GM06990 (cell line): ENCODE results near the genes RABAC1 and TMEM145.

GRCh38 chr19:41959002-41959938, at the start of gene RABAC1:
TSS of gene RABAC1 (minus strand) at chr19:41959321.
- RRBS, result 6% methylated on average over 12 of the region's 46 CpGs

GRCh38 chr19:41997251-41998225, 3.5 kb upstream of the ATP1A3 start:
- RRBS, result 24% methylated on average over 10 of the region's 38 CpGs

DNA sequence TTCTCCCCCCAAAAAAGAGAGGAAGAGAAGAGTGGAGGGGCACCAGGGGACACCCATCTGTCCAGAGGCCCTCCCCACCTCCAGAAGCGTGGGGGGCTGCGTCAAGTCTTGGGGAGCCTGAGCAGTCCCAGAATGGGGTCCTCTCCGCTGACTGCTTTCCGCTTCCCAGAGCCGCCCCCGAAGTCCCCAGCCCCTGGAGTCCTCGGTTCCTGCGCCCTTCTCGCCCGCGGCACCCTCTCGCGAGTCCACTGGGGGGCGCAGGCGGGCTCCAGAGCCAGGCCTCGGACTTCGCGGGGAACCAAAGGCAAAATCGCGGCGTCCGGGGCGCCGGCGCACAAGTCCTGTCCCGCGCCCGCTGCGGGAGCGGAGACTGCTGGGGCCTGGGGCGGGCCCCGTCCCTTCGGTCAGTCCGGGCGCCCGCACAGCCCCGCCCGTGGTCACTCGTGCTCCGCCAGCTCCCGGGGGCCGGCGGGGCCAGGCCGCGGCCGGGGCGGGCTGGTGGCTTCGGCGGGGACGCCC, 4.5 kb upstream of the ATP1A3 start:
- RRBS, result 10% methylated on average over 22 of the region's 50 CpGs

- RRBS, result no CpG with 5 or more reads among the region's 4 CpGs
Observed at GRCh38 chr19:42206280-42206493, 11.3 kb downstream of the DEDD2 start.

DNA sequence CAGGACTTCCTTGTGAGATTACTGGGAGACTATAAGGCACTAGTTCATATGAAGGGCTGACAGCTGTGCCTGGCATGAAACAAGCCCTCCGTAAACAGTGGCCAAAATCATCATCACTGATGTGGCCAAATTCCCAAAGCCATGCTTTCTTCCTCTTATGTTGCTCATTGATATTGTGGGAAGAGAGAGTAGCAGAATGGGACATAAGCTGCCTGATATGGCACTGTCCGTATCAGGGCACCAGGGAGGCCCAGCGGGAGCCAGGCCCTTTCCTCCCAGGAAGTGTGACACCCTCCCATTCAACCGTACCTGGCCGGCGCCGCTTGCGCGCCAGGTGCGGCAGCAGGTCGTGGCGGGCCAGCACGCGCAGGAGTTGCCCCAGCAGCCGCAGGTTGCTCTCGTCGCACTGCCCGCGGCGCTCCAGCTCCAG, 1.1 kb downstream of the DEDD2 start:
- RRBS, result no CpG with 5 or more reads among the region's 20 CpGs

GRCh38 chr19:42216801-42217624, 464 bp downstream of the DEDD2 start:
- RRBS, result 4% methylated on average over 34 of the region's 70 CpGs

DNA sequence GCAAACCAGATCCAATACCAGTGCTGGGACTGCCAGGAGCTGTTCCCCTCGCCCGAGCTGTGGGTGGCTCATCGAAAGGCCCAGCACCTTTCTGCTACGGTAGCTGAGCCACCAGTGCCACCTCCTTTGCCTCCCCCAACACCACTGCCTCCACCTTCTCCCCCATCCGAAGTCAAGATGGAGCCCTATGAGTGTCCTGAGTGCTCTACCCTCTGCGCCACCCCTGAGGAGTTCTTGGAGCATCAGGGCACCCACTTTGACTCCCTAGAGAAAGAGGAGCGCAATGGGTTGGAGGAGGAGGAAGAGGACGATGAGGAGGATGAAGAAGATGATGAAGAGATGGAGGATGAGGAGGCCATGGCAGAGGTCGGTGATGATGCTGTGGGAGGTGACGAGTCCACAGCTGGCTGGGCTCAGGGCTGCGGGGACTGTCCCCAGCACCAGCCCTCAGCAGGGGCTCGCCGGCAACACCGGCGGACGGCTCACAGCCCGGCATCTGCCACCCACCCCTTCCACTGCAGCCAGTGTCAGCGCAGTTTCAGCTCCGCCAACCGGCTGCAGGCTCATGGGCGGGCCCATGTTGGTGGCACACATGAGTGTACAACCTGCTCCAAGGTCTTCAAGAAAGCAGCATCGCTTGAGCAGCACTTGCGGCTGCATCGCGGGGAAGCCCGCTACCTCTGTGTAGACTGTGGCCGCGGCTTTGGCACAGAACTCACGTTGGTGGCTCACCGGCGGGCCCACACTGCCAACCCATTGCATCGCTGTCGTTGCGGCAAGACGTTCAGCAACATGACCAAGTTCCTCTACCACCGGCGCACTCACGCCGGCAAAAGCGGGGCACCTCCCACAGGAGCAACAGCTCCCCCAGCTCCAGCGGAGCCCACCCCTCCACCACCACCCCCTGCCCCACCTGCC, 5.0 kb downstream of the ZNF526 start:
- RRBS, result 98% methylated on average over 9 of the region's 41 CpGs

DNA sequence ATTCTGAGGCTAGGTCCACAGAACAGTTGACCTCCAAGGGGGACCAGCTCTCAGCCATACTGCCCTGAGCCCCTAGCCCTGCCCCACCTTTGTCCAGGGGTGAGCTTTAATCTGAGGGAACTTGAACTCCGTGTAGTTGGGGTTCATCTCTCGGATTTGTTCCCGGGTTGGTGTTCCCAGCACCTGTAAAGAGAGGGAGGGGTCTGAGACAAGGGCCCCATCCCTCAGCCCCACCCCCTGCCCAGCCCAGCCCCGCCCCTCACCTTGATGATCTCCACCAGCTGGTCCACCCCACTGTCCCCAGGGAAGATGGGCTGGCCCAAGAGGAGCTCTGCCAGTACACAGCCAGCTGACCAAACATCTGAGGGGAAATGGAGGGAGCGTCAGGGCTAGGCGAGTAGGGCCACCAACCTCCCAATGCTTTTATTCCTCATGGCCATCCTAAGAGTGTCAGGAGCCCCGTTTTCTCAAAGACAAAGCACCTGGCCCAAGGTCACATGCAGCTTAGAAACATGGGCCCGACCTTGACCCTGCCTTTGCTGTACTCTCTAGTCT, 9.3 kb downstream of the GSK3A start:
- RRBS, result no CpG with 5 or more reads among the region's 8 CpGs

- RRBS, result no CpG with 5 or more reads among the region's 12 CpGs
Observed at GRCh38 chr19:42245738-42246719, 3.6 kb upstream of the GSK3A start.

- RRBS, result no CpG with 5 or more reads among the region's 6 CpGs
Observed at GRCh38 chr19:42246720-42247431, 4.5 kb upstream of the GSK3A start.

GRCh38 chr19:42250753-42251428, 4.0 kb downstream of the ERF start:
- RRBS, result 40% methylated on average over 3 of the region's 16 CpGs

DNA sequence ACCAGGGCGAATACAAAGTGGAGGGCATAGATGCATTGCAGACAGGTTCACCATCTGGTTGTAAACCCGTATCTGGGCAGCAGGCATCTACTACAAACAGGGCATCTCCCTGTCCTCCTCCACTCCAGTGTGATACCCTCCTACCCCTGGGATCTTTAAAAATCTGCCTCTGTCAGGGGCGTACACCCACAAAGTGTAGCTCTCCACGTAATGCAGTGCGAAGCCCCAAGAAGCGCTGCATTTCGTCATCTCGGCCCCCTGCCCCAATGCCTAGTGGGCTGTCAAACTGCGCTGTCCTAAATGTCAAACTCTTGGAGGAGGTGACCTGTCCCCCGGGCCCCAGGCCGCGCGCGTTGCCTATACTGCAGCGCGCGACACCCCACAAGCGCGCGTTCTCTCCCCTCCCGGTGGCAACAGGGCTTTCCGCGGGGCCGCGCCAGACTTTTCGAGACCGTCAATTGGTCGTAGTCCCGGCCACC, 1.2 kb upstream of the CIC start:
- RRBS, result 3% methylated on average over 18 of the region's 29 CpGs

DNA sequence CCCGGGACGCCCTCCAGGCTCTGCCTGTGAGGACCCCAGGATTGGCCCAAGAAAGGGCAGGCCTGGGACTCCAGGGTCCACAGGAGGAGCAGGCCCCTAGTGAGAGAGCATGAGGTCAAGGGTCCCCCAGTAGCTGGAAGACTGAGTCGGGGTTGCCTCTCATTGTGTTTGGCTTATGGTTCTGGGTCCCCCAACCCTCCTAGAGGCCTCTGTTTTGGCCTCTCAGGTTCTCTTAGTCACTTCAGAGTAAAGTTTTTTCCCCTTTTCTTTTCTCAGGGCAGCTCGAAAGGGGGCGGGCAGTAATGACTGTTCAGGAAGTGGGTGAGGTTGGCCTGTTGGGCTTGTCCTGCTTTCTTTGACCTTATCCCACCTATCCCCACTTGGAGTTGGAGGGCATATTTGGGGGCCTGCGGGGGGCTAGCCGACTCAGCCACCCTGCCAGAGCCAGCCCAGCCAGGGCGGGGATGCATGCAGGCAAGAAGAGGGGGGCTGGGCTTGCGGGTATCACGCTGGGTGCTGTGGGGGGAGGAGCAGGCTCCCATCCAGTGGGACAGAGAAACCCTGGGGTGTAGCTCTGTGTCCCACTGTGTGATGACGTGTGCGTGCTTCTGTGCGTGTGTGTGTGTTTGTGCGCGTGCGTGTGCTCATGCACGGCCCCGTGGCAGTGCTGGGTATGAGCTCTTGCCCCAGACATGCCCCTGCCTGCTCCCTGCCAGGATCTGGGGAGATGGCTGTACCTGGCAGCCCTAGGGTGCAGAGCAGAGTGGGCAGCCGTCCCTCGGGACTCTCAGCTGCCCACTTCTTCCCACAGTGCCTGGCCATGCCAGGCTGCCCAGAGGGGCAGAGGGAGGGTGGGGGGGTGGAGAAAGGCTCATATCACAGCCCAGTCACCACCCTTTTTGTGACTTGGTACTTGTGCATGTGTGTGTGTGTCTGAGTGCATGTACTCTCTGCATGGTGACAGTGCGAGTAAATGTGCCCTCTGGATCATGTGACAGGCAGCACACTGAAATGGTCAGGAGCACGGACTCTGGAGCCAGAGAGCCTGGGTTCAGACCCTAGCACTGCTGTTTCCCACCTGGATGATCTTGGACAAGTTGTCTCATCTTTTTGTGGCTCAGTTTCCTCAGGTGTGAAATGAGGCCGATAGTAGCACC, 1.6 kb downstream of the CIC start:
- RRBS, result no CpG with 5 or more reads among the region's 23 CpGs

DNA sequence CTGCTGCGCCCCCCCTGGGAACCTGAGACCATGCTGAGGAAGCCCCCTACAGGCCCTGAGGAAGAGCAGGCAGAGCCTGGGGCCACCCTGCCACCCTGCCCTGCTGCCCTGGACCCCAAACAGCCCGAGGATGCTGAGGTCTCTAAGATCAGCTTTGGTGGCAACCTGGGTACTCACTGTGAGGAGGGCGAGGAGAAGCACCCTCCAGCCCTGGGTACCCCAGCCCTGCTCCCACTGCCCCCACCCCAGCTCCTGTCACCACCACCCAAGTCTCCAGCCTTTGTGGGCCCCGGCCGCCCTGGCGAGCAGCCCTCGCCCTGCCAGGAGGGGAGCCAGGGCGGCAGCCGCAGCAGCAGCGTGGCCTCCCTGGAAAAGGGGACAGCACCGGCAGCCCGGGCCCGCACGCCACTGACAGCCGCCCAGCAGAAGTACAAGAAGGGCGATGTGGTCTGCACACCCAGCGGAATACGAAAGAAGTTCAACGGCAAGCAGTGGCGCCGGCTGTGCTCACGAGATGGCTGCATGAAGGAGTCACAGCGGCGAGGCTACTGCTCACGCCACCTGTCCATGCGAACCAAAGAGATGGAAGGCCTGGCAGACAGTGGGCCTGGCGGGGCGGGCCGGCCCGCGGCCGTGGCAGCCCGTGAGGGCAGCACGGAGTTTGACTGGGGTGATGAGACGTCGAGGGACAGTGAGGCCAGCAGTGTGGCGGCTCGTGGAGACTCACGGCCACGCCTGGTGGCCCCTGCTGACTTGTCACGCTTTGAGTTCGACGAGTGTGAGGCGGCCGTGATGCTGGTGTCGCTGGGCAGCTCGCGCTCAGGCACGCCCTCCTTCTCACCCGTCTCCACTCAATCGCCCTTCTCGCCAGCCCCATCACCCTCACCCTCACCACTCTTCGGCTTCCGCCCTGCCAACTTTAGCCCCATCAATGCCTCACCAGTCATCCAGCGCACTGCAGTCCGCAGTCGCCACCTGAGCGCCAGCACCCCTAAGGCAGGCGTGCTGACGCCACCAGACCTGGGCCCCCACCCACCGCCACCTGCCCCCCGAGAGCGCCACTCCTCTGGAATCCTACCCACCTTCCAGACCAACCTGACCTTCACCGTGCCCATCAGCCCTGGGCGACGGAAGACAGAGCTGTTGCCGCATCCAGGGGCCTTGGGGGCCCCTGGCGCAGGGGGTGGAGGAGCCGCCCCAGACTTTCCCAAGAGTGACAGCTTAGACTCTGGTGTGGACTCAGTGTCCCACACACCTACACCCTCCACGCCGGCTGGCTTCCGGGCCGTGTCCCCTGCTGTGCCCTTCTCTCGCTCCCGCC, 4.2 kb downstream of the CIC start:
- RRBS, result 97% methylated on average over 3 of the region's 75 CpGs

GRCh38 chr19:42277717-42278422, 8.8 kb downstream of the CIC start:
- RRBS, result no CpG with 5 or more reads among the region's 10 CpGs

DNA sequence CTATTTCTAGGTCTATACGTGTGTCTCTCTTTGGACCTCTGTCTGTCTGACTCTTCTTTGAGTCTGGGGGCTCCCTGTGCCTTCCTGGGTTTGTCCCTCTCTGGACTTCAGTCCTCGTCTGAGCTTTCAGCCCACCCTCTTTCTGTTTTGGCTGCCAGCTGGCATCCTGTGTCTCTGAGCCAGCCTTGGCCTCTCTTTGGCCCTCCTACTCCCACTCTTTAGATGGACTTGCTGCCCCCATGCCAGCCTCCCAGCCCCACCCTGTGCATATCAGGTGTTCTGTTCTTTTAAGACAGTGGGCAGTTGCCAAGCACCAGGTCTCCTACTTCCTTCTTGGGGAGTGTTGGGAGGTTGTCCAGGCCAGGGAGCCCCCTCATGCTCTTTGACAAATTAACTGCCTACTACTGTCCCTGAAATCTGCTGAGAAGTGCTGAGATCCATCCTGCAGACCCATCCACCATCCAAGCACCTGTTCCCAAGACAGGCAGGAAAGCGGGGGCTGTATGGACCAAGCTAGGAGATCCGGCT, 9.4 kb downstream of the CIC start:
- RRBS, result no CpG with 5 or more reads among the region's 4 CpGs

DNA sequence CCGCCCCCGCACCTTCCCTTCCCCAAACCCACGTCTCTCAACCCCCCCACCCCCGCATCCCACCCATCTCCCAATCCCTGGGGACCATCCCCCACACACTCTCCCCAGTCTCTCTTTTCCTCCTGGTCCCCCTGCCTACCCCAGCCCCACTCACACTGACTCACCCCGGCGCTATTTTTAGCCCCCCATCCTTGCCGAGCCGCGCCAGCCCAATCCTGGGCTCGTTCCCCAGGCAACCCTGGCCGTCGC, 11.7 kb downstream of the CIC start:
- RRBS, result under 1% methylated on average over 6 of the region's 12 CpGs

GRCh38 chr19:42281704-42282395, 12.8 kb downstream of the CIC start:
- RRBS, result 31% methylated on average over 3 of the region's 10 CpGs

DNA sequence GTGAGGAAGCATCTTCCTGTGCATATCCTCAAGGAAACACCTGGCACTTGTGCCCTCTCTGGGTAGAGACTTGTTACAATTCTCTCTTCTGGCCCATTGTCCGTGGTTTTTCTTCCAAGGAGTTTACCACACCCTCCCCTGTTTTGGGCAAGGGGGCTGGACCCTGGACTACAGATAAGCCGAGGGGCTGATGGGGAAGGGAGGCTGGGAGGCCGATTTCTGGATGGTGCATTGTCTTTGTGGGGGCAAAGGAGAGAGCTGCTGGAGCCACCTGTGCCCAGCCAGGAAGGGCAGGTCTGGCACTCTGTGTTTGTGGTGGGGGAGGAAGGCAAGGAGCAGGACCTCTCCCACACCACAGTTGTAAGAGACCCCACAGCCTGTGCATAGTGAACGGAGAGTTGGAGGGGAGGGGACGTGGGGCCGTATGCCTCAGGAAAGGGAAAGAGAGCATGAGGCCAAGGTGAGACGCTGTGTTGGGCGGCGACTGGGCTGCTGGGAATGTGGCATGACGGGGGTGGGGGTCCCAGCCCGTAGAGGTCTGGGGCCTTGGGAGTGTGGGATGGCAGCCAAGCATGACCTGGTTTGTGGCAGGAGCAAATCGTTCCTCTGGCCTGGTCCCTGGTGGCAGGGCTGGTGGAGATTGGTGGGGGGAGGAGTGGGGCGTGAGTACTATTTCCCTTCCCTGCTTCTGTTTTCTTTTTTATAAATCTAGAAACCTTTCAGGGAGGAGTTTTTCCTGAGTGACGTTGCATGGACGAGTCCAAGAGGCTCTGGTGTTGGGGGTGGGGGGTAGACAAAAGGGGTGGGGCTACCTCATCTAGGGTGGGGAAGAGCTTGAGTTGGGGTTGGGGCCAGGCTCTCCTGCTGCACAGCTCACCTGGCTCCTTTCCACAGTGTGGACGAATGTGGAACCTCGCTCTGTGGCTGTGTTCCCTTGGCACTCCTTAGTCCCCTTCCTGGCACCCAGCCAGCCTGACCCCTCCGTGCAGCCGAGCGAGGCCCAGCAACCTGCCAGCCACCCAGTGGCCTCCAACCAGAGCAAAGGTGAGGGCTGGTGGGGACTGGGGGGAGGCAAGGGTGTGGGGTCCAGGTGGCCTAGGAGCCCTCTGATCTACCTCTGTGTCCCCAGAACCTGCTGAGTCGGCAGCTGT, 15.7 kb upstream of the PRR19 start:
- RRBS, result no CpG with 5 or more reads among the region's 21 CpGs

GRCh38 chr19:42313020-42314058, at the start of gene TMEM145:
TSS of gene TMEM145 (plus strand) at chr19:42313309.
- RRBS, result 3% methylated on average over 34 of the region's 77 CpGs